Ovary (tissue), 7 donors: ENCODE data around the gene MLN.

DNA sequence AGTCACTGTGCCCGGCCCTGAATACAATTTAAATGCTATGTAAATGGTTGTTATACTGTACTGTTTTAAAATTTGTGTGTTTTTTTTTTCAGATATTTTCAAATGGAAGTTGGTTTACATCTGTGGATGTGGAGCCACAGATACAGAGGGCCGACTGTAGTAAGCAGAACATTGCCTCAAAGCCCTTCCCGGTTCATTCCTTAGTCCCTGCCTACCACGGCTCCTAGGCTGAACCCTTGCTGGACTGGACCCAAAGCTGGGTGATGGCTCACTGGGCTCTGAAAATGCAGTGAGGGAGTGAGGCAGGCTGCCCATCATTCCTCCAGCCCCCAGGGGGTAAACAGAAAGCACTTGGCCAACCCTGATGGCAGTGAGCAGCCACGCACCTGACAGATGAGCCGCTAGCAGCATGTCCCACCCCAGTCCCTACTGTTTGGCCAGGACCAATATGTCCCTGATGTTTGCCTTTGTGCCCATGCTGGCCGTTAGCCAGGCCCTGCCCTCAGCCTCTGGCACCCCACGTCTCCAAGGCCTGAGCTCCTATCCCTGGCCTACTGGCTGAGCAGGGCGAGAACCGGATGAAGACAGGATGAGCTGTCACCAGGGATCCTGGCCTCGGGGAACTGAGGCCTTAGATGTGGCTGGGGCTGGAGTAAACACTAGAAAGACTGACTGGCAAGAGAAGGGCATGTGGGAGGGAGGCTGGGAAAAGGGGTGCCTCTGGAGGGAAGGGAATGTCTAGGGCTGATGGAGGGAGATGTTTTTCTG is 19.4 kb upstream of the BAK1 start:
- PRO-cap, 7 experiments = no peak in any of the 7 experiments
- RAMPAGE, long total RNA, 2 experiments = no peak in any of the 2 experiments

DNA sequence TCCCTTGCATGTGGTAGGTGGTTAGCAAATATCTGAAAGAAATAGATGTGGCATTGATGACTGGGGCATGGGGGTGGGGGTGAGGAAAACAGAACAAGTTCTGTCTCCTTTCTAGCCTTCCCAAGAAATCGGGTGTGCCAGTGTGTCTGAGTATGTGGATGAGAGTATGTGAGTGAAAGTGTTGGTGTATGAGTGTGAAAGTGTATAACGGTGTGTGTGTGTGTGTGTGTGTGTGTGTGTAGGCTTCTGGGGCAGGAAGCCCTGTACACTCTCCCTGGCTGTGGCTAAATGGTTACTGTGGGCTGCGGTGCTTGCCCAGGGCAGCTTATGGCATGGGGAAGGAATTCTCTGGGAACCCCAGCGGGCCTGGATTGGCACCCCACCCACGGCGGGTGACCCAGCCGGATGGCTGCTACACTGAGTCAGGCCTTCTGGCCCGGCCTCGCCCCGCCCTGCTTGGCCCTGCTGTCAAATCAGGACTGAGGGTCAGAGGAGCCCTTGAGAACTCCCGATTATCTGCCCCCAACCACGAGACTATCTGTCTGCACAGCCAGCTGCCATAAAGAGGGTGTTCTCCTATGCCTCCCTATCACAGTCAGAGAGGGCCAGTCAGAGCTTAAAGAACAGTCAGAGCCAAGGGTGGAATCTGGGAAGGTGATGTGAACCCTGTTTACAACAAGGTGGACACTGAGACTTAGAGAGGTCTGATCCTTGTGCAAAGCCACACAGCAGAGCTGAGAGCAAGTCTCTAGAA is 7.4 kb upstream of the ITPR3 start:
- PRO-cap, 7 experiments = no peak in any of the 7 experiments
- RAMPAGE, long total RNA, 2 experiments = no peak in any of the 2 experiments

- PRO-cap, 7 experiments = no peak in any of the 7 experiments
- RAMPAGE, long total RNA, 2 experiments = no peak in any of the 2 experiments
Observed at GRCh38 chr6:33683016-33683553, 28.4 kb downstream of the UQCC2 start.

- PRO-cap, 7 experiments = no peak in any of the 7 experiments
- RAMPAGE, long total RNA, 2 experiments = no peak in any of the 2 experiments
Observed at GRCh38 chr6:33696366-33697662, 14.7 kb downstream of the UQCC2 start.

- PRO-cap, 7 experiments = no peak in any of the 7 experiments
- RAMPAGE, long total RNA, 2 experiments = no peak in any of the 2 experiments
Observed at GRCh38 chr6:33709981-33710653, 1.4 kb downstream of the UQCC2 start.

DNA sequence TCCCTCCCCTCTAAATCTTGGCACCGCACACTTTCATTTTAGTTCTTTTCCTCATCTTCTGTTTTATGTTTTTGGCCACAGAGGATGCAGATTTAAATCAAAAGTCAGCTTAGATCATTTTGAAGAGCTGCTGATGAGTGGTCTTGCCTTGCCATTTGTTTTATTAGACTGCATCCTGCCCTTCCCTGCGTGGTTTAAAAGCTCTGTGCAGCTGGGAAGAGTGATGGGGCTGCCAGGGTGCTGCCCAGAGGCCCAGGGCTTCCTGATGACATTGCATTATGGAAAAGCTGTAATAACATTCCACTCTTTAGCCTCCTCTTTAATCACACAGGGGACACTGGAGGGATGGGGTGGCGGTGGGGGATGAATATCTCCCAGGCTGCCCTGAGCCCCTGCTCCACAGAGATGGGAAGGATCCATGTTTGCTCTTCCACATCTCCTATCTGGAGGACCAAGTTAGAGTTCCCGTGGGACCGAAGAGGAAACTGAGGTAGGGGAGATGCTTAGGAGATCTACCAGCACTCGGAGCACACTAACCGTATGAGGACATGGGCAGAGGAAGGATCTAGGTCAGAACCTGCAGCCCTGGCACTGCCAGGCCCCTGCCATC is 6.7 kb upstream of the UQCC2 start:
- PRO-cap, 7 experiments = no peak in any of the 7 experiments
- RAMPAGE, long total RNA, 2 experiments = no peak in any of the 2 experiments

- PRO-cap, 7 experiments = peak in 1 of 7 experiments; most common plus-strand start chr6:33743042 (in 1)
- RAMPAGE, long total RNA, 2 experiments = no peak in any of the 2 experiments
Observed at GRCh38 chr6:33742885-33743301, 3.8 kb downstream of the IP6K3 start.

- PRO-cap, 7 experiments = no peak in any of the 7 experiments
- RAMPAGE, long total RNA, 2 experiments = no peak in any of the 2 experiments
Observed at GRCh38 chr6:33745462-33745999, 1.2 kb downstream of the IP6K3 start.

DNA sequence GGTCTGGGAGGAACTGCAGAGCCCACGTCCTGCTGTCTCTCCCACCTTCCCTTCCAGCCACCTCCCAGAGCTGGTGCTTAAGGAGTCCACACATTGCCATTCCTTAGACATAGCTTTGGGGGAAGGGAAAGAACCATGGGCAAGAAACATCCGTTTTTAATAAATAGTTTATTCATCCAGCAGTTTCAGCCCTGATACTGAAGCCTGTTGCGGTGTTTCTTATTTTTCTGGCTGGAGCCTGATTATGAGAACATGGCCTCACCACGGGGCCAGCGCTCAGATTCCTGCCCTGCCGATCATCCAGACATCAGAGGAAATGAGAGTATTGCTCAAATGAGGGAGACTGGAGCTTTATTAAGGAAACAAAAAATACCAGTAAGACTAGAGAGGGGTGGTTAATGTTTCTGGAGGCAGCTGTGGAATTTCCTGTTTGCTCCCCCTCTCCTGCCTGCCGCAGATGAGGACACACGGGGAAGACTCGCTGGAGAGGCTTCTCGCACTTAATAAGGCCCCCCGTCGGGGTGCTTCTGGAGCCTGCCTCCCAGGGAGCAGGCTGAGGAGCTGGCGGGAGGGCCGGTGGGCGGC is 17.8 kb downstream of the LEMD2 start:
- PRO-cap, 7 experiments = peak in 7 of 7 experiments; most common plus-strand start position 456 of the sequence (in 1); most common minus-strand start position 529 of the sequence (in 3)
- RAMPAGE, long total RNA, 2 experiments = no peak in any of the 2 experiments

GRCh38 chr6:33803962-33804496 is at the start of gene MLN:
Gene MLN, minus strand, starts transcription at chr6:33804003.
- PRO-cap, 7 experiments = no peak in any of the 7 experiments
- RAMPAGE, long total RNA, 2 experiments = no peak in any of the 2 experiments

- PRO-cap, 7 experiments = peak in 2 of 7 experiments; most common minus-strand start chr6:34117385 (in 2)
- RAMPAGE, long total RNA, 2 experiments = no peak in any of the 2 experiments
Observed at GRCh38 chr6:34117261-34117595, 28.7 kb downstream of the GRM4 start.

GRCh38 chr6:34144695-34145450 is 1.0 kb downstream of the GRM4 start:
- PRO-cap, 7 experiments = no peak in any of the 7 experiments
- RAMPAGE, long total RNA, 2 experiments = no peak in any of the 2 experiments

DNA sequence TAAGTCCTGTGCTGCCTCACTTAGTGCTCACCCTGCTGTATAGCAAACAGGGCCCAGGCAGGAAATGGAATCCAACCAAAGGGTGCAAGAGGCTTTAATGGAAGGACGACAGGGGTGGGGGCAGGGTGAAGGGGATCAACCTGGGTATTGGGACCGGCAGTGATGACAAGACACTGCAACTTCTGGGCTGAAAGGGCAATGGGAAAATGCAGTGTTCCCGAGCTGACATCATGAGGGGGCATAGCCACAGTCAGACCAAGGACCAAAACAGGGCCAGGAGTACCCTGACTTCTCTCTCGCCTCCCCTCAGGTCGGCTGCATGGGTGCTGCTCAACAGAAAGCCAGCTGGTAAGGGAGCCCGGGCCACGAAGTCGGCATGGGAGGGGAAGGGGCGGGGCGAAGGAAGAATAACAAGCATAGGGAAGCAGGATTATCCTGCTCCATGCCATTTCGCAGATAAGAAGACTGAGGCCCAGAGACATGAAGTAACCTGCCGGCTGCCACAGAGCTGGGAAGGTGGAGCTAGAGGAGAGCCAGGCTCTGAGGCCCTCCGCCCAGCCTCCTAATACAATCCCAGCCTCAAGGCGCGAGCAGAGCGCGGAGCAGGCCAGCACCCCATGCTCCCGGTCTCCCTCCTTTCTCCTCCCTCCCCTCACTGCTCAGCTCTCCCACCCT is 13.4 kb upstream of the HMGA1 start:
- PRO-cap, 7 experiments = no peak in any of the 7 experiments
- RAMPAGE, long total RNA, 2 experiments = no peak in any of the 2 experiments

- PRO-cap, 7 experiments = peak in 2 of 7 experiments; most common plus-strand start chr6:34235836 (in 1); most common minus-strand start chr6:34235712 (in 1)
- RAMPAGE, long total RNA, 2 experiments = no peak in any of the 2 experiments
Observed at GRCh38 chr6:34235240-34236024, 1.2 kb upstream of the HMGA1 start.

GRCh38 chr6:34288325-34289197 is 39.8 kb upstream of the SMIM29 start:
- PRO-cap, 7 experiments = no peak in any of the 7 experiments
- RAMPAGE, long total RNA, 2 experiments = no peak in any of the 2 experiments

DNA sequence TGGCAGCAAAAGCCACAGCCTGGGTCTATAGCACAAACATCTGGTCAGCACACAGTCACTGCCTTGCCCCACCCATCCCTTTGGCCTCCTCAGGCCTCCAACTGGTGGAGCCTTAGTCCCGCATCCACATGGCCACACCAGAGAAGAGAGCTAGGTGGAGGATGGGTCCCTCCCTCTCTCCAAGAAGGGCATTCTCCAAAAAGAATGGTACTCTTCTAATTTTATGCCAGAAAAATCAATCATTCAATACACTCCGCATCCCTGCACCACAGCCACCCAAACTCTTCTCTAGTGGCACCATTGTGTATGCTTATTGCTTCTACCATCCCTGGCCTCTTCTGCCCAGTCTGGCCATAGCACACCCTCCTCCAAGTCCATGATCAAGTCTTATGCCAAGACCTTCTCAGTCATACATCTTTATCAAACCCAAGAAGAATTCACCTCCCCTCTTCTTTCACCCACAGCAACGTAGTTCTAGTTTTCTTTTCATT is 13.8 kb downstream of the NUDT3 start:
- PRO-cap, 7 experiments = no peak in any of the 7 experiments
- RAMPAGE, long total RNA, 2 experiments = no peak in any of the 2 experiments

DNA sequence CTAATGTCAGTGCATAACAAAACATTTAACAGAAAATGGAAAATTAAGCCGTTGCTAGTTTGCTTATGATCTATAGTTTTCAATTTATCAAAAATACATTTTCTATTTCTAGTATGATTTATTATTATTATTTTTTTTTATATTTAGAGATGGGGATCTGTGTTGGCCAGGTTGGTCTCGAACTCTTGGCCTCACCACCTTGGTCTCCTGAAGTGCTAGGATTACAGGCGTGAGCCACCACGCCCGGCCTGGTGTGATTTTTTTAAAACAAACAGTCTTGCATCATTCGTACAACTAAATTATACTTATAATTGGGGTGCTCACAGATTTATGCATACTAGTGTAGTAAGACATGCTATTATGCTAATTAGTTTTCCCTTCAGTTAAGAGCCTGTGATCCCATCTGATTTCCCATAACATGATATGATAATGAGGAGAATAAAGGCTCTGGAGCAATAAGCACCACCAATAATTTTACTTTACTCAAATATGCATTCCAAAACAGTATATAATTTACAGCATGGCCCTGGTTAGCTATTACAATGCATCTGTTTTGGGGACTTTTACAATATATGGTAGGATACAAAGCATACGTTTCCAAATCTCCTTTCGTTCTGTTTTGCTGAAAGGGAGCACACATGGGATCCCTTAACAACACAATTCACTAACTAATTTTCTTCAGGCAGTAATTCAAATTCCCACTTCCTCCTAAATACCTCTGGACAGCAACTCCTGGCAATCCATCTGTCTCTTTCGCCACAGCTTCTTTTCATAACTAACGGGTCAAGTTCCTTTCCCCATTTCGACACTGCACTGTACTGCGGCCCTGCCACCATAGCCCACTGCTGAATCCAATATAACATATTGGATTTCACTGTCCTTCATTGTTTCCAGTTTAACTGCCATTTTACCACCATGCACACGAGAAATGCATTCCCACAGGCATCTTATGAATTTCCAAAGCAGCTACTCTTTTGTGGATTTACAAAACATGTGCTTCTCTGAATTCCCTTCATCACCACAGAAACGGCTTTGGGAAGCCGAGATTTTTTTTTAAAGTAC is 1.7 kb downstream of the NUDT3 start:
- PRO-cap, 7 experiments = peak in 6 of 7 experiments; most common plus-strand start position 800 of the sequence (in 4)
- RAMPAGE, long total RNA, 2 experiments = no peak in any of the 2 experiments

GRCh38 chr6:34447811-34448494 is 17.9 kb upstream of the PACSIN1 start:
- PRO-cap, 7 experiments = no peak in any of the 7 experiments
- RAMPAGE, long total RNA, 2 experiments = no peak in any of the 2 experiments

DNA sequence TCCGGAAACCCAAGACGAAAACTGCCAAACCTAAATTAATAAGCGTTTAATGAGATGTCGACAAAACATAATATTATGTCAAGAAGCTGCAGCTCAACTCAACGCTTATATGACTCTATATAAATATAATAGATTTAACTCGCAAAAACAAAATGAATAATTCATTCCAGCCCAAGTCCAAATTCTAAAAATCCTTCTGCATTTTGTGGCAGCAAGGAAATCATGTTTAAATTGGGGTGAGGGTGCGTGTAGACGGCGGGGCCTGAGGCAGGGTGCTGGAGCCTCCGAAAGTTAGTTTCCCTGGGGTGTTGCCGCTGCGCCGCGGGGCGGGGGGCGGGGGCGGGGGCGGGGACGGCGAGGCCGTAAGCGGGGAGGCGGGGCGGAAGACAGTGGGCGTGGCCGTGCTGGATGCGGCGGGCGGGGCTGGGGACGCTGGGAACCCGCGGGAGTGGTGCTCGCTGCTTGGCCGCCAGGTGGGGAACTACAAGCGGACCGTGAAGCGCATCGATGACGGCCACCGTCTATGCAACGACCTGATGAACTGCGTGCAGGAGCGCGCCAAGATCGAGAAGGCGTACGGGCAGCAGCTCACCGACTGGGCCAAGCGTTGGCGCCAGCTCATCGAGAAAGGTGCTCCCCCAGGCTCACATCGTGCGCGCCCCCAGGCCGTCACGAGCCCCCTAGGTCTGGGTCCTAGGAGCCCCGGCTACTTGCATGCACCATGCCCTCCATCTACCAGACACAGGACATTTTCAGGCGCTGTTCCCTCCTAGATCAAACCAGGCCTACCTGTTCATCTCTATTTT is 29.1 kb downstream of the SPDEF start:
- PRO-cap, 7 experiments = peak in 7 of 7 experiments; most common plus-strand start position 423 of the sequence (in 1); most common minus-strand start position 302 of the sequence (in 6)
- RAMPAGE, long total RNA, 2 experiments = no peak in any of the 2 experiments

DNA sequence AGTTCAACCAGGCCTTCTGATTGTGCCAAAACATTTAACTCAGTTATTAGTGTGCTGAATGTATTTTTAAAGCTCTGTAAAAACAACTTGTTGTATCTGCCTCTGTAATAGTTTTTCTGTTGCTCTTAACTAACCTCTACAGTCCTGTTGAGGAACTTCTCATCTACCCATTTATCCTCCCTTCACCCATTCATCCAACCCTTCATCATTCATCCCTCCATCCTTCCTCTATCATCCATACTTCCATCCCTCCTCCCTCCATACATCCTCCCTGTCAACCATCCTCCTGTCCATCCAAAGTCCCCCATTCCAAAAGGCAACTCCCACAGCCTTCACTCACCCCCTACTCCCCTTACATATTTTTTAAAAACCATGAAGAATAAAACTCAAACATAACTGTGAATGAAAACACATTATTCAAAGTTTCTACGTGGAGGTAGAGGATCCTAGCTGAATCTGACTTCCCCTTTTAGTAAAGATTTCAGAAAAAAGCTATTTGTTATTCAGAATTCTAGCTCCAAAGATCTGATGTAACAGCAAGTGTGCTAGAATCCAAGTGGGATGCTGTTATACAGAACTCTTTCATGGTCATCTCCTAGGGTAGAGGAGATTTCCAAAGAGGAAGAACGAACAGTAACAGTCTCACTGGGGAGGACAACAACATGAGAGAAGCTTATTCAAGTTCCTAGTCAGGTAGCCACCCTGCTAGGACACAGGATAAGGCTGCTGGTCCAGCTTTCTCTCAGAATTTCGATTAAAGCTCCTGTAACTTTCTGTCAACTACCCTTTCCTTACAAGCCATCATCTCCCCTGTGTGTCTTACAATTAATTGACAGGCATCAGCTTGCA is 40.9 kb upstream of the SPDEF start:
- PRO-cap, 7 experiments = no peak in any of the 7 experiments
- RAMPAGE, long total RNA, 2 experiments = no peak in any of the 2 experiments